ENCODE results near the gene PCDHA8.

DNA sequence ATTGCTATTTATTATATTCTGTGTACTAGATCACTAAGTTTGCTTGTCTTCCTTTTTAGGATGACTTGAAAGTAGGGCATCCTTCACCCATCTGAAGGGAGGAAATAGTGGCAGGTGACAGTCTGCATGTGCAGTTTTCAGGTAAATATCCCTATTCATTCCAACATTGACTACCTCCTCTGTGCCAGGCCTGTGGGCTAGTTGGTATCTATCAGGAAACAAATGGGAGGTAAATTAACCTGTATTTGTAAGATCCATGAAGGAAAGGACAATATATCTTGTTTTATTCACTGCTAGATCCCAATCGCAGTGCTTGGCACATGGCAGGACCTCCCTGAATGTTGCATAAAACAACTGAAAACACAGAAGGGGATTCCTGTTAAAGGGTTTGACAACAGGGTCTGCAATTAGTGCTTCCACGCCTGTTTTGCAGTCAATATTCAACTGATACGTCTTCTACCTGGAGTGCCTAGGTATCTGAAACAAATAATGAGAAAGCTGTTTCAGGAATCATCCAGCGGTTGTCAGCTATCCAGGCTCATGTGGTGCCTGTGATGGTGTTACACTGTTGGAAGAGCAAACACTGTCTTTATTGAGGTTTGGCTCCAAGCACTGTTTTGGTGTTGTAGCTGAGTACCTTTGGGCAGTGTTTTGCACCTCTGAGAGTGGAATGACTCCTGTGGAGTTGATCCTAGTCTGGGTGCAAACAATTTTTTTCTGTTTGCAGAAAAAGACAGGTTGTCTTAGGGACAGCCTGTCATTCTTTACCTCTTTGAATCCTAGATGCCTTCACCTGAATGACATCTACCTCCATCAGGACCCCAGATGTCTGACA lies 15.1 kb upstream of the MATR3 start:
- RRBS: no CpG with 5 or more reads among the region's 4 CpGs

- RRBS: no CpG with 5 or more reads among the region's 2 CpGs
Observed at GRCh38 chr5:139329616-139330014, 12.0 kb upstream of the PAIP2 start.

- RRBS: no CpG with 5 or more reads among the region's 5 CpGs
Observed at GRCh38 chr5:139332348-139332776, 9.3 kb upstream of the PAIP2 start.

- RRBS: no CpG with 5 or more reads among the region's 3 CpGs
Observed at GRCh38 chr5:139495944-139496511, 13.5 kb upstream of the STING1 start.

GRCh38 chr5:139650145-139650682 lies 2.1 kb downstream of the CXXC5 start:
- RRBS: 2% methylated on average over 7 of the region's 43 CpGs

DNA sequence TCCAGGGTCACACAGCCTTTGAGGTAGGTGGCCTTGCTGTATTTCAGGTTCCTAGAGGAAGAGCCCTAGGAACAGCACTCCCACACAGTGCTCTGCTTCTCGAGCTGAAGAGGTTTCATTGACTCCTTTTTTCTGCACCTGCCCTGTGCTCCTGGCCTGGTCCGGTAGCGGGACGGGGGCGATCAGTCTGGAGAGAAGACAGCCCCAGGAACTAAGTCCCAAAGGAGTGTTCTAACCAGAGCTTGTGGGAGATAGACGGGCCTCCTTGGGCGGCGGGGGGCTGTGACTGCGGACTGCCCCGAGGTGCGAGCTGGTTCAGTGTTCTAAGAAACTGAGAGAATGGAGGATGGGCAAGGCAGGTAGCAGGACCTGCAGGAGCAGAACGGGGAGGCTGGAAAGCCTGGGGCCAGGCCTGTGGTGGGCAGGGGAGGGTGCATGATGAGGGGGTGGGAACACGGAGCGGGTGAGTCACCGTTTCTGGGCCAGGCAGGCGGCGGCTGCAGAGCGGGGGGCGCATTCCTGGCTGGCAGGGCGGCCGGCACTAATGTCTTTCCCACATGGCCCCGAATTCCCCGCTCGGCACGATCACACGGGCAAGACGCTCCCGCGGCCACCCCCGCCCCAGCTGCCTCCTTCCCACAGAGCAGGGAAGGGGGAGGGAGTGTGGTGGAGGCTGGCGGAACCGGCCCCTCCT lies 48.5 kb downstream of the CXXC5 start:
- RRBS: 41% methylated on average over 4 of the region's 32 CpGs

GRCh38 chr5:139709566-139710368 lies 61.6 kb downstream of the CXXC5 start:
- RRBS: 8% methylated on average over 20 of the region's 60 CpGs

DNA sequence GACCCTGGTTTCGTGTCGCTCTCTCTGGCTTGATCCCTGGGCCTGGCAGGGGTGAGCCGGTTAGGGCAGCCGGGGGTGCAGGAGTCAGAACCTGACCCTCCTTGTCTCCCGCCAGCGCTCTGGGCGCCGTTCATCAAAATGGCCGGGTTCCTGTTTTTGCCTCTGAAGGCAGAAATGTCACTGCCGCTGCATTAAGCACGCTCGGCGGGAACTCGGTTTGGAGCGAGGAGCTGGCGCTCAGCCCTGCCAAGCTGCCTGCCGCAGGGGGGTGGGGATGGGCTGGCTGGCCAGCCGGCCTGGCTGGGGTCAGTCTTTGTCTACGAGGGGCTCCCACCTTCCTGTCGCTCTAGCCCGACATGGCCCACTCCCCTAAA lies 63.7 kb downstream of the CXXC5 start:
- RRBS: 18% methylated on average over 6 of the region's 21 CpGs

- RRBS: no CpG with 5 or more reads among the region's 16 CpGs
Observed at GRCh38 chr5:139740349-139740765, 55.3 kb upstream of the PSD2 start.

GRCh38 chr5:139745795-139746836 lies 49.5 kb upstream of the PSD2 start:
- RRBS: no CpG with 5 or more reads among the region's 56 CpGs

DNA sequence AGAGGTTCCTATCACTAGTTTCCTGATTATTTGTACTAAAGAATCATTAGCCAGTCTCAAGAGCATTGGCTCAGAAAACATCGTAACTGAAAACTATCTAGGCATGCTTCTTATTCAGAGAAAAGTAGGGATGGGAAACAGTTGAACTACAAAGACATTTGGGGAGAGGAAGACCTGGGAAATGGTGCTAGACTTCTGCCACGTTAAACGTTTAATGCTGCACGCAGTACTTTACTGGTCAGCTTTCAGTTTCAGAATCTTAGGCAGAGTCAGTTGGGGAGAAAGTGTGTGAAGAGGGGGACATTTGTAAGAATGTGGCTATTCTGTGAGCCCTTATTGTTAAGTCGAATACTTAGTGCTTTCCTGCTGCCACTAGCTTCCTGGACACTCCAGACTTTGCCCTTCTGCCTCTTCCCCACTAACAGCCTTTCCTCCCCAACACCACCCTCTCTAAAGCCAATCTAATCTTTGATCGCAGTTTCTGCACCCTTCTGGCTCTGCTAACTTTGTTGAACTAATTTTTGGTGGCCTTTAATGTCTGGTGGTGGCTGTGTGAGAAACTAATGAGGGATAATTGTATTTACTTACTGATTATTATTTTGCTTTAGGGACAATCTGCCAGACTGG lies 6.0 kb downstream of the CYSTM1 start:
- RRBS: no CpG with 5 or more reads among the region's 6 CpGs

GRCh38 chr5:140256152-140256831 lies 46.6 kb downstream of the PFDN1 start:
- RRBS: no CpG with 5 or more reads among the region's 4 CpGs

GRCh38 chr5:140347969-140348706 lies 1.7 kb upstream of the HBEGF start:
- RRBS: no CpG with 5 or more reads among the region's 5 CpGs

DNA sequence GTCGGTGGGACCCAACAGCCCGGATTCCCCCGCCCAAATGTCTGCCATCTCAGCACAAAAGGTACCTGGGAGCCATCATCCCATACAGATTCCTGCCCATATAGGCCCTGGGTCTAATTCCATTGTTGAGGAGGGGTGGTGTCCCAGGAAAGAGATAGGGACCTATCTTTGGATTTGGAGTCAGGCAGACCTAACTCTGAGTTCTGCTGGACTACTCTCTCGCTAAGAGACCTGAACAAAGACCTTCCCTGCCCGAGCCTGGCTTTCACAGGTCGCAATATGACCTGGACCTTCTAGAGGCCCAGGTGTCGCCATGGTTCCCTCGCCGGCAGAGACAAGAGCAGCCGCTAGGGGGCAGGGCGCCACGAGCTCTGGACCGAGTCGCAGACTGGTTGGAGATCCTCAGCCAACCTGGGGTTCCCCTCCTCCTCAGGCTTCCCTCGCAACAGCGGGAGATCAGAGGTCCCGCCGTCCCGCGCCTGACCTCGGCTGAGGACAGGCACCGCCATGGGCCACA lies 3.1 kb downstream of the SLC4A9 start:
- RRBS: no CpG with 5 or more reads among the region's 22 CpGs

- RRBS: no CpG with 5 or more reads among the region's 5 CpGs
Observed at GRCh38 chr5:140374598-140375265, 14.7 kb downstream of the SLC4A9 start.

DNA sequence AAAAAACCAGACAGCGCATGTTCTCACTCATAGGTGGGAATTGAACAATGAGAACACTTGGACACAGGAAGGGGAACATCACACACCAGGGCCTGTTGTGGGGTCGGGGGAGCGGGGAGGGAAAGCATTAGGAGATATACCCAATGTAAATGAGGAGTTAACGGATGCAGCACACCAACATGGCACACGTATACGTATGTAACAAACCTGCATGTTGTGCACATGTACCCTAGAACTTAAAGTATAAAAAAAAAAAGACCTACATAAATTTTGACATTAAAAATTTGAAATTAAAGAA lies 55.9 kb downstream of the ANKHD1 start:
- RRBS: no CpG with 5 or more reads among the region's 6 CpGs

GRCh38 chr5:140589226-140589693 lies 24.6 kb downstream of the SLC35A4 start:
- RRBS: no CpG with 5 or more reads among the region's 1 CpG

DNA sequence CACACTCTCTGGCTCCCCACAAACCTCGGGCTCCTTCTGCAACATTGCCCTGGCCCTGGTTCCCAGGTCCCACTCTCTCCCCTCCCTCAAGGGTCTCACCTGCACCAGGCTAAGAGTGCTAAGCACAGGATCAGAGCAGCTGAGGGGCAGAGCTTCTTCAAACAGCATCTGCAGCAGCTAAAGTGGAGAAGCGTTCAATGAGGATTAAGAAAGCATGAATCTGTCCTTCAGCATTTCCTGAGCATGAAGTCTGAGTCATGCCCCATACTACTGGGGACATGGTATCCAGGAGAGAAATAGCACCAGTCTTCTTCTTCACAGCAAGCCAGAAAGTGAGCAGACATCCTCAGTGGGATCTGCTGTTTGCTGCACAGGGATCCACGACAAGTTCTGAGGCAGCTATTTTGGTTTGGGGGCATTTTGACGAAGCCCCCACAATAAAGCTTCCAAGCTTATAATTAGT lies 27.3 kb downstream of the SLC35A4 start:
- RRBS: no CpG with 5 or more reads among the region's 4 CpGs

DNA sequence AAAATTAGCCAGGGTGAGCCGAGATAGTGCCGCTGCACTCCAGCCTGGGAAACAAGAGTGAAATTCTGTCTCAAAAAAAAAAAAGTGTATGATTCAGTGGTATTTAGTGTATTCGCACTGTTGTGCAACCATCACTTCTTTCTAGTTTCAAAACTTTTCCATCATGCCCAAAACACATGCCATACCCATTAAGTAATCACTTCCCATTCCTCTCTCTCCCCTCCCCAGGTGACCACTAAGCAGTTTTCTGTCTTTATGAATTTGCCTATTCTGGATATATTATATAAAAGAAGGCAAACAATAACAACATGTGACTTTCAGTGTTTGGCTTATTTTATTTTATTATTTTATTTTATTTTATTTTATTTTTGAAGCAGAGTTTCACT lies 30.0 kb downstream of the CD14 start:
- RRBS: no CpG with 5 or more reads among the region's 3 CpGs

DNA sequence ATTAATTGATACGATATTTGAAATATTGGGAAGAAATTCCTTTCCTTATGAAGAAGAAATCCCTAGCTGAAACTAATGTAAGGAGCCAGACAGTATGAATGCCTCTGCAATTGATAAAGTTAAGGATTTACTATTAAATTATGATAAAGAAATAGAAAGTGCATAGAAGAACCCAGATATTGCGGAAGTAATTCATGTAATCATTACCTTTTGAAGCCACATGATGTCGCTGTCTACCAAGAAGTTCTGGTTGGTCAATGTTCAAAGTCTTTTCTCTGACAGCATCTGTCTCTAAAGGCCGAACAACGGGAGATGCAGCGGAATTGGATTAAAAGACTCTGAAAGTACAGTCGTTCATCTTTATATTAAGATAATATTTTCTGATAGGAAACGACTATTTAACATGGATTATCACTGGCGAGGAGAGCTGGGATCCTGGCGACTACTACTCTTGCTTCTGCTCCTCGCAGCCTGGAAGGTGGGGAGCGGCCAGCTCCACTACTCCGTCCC lies at the start of gene PCDHA8:
Gene PCDHA8 (plus strand): TSS at position 269 of the 510 bp plus-strand sequence.
- RRBS: no CpG with 5 or more reads among the region's 13 CpGs